ENCODE data around the gene SRD5A3.

DNA sequence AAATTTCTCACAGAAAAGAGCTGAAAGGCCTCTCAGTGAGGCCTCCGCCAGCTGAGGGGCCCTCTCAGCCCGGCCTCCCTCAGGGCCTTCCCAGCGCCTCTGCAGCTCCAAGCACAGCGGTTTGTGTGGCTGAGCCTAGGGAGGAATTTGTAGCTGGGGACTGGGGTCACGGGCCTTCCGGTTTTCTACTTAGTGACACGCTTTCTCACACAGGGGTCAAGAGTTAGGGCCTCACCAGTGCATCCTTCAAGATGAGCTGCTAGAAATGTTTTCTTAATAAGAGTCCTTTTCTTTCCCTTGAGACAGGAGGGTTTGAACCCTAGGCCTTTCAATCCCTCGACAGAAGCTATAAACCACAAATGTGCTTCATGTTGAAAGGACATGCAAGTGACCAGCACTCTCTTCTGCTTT lies 105.0 kb downstream of the CHIC2 start:
- PRO-cap = no peak

- PRO-cap = no peak
Observed at GRCh38 chr4:54059294-54059694, 5.1 kb downstream of the CHIC2 start.

DNA sequence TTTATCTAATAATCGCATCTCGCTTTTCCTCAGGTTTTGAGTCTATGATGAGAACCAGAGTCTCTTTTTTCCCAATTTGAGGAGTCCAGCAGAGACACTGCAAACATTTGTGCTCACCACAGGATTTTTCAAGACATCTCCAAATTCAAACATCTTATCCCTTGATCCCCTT lies 511 bp upstream of the CHIC2 start:
- PRO-cap = no peak

GRCh38 chr4:54085233-54085908 lies 14.6 kb upstream of the GSX2 start:
- PRO-cap = no peak

GRCh38 chr4:54227319-54227882 lies 1.7 kb upstream of the PDGFRA start:
- PRO-cap = no peak

GRCh38 chr4:54296462-54297093 lies 67.5 kb downstream of the PDGFRA start:
- PRO-cap = no peak

DNA sequence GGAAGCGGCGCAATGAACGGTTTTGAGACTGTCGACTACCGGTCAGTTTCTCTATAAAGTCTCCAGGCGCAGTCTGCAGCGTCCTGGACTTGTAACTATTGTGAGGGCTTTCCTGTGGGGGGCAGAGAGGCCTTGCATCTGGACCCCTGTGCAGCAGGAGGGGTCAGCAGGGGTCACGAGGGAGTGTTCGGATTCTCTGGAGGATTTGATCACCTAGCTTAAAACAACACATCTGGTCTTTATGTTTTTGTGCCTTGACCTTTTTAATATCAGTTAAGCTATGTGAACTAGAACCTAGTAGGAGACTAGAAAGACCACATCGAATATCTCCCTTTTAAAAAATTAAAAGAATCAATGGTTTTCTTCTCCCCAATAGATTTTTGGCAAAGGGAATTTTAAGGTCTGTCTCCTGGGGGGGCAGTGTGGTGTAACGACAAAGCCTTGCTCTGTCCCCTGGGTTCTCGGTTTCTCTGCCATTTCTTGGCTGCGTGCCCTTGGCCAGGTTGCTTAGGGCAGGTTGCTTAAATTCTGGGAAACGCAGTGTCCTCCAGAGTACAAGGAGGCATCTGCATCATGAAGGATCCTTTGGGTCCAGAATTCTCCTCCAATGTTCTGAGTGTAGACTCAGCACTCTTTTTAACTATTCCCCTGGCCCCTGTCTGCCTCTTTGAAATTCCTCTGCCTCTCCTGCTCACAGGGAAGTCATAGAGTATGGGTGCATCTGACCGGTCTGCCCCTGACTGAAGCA lies 1.9 kb downstream of the KIT start:
- PRO-cap = no peak

DNA sequence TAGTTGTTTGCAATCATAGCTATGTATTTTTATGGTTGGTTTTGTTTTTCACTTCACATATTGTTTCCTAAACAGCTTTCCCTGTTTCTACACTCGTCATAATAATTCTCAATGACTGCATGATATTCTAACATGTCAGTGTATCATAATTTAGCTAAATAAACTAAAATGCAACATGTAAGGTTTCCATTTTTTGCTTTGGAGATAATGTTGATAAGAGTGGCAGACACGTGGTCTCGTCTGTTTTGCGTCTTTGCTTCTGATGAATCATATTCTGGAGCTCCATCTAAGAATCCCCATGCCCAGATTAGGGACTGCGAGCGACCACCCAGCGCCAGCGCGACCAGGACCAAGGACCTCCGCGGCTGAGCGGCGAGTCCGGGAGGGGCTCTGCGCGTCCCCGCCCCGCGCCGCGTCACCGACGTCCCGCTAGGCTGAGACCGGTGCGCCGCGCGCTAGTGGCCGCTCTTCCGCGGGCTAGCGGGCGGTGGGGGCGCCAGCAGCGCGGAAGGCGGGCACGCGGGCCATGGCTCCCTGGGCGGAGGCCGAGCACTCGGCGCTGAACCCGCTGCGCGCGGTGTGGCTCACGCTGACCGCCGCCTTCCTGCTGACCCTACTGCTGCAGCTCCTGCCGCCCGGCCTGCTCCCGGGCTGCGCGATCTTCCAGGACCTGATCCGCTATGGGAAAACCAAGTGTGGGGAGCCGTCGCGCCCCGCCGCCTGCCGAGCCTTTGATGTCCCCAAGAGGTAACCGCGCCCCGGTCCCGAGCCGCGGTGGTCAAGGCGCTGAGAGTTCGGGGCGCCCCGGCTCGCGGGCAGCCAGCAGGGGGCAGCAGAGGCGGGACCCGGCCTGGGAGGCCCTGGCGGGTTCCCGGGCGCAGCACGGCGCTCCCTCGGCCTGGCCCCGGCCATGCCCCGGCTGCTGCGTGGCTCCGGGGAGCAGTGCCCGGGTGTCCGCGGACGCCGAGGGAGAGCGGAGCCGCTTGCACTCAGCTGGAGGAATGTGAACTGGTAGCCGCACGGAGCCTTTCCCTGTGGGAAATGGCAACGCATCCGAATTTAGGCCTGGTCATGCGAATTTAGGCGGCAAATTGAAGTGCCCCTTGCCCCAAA lies at the start of gene SRD5A3:
TSS of gene SRD5A3 (plus strand) at position 432 of the 1,113 bp plus-strand sequence.
- PRO-cap = bidirectional peak, plus-strand start at position 468 of the sequence, minus-strand start at position 371 of the sequence; bidirectional peak, plus-strand start at position 911 of the sequence, minus-strand start at position 733 of the sequence

DNA sequence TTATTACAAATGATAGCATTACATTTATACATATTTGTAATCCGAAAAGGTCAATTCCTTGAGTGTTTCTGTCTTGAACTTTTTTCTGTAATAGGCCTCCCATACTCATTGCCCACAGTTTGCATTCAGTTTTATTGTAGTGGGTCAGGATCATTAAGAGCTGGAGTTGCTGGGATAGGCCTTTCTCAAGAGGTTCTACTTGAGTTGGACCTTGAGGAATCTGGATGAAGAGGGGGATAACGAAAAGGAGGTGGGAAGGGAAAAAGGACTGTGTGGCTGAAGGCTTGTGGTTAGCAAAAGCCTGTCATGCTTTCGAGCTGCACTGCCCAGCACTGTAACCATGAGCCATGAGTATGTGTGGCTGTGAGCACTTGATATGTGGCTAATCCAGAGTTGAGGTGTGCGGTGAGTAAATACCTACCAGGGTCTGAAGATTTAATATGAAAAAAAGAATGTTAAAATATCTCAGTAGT lies 11.3 kb downstream of the TMEM165 start:
- PRO-cap = no peak

DNA sequence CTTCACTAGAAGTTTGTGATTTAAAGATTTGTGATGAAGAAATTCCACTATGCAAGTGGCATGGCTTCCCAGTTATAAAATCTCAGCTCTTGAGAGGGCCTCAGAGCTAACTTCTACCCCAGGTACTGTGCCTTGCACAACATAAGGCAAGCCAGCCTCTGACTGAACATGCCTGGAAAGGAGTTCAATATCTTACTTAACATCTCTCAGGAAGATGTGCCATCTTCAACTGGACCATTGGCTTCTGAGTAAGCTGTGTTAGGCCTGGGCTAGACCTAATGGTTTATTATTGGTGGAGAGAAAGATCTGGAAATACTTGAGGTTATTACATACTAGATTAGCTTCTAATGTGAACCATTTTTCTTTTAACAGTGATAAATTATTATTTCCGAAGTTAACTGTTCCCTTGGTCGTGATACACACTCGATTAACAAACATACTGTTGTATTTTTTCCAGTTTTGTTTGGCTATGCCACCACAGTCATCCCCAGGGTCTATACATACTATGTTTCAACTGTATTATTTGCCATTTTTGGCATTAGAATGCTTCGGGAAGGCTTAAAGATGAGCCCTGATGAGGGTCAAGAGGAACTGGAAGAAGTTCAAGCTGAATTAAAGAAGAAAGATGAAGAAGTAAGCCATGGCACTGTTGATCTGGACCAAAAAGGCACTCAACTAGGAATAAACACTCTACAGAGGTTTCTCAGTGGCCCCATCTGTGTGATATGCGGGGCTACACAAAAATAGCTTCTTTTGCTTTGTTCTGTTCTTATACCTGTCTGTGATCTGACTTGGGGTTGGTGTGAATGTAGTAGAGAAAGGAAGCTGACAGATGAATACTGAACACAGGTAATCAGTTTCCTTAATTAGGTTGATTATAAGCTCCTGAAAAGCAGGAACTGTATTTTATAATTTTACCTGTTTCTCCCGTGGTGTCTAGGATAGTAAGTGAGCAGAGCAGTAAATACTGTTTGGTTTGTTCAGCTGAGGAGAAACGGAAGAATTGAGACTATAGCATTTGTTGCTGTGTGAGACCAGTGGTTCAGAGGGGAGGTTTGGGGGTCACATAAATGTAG lies 21.2 kb downstream of the TMEM165 start:
- PRO-cap = no peak

- PRO-cap = no peak
Observed at GRCh38 chr4:55547362-55547662, 603 bp upstream of the CLOCK start.

DNA sequence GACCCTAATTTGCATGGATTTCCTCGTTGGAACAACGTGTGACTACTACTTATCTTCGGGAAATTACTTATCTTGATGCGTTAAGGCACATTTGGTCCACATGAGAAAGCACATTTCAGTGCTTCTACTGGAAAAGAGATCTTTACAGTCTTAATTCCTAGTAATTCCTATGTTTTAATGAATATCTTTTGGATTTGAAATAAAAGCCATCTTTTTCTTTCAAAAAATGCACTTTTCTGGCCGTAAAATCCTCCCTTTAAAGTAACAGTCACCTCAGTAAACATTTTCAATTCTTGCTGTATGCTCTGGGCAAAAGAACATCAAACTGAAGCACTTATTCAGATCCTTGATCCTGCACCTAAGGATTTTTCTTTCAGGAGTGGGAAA lies 947 bp upstream of the CLOCK start:
- PRO-cap = no peak

GRCh38 chr4:55619491-55619697 lies 16.7 kb downstream of the NMU start:
- PRO-cap = no peak

DNA sequence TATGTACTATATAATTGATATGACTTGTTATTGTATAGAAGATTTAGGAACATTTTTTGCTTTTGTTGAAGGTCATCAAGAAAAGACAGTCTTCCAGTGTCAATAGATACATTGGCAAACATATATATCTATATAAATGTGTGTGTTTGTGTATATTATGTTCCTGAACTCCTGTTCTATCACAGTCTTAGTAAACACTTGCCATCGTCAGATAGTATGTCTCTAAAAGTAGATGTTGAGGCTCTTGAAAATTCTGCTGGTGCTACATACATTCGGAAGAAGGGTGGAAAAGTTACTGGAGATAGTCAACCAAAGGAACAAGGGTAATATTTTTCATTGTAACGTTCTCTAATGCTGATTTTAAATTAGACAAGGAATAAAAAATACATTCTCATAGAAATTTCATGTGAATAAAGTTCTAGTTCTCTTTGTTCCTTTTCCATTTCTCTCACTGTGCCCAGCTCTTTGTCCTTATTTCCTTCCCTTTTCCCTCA lies 14.3 kb upstream of the ARL9 start:
- PRO-cap = no peak

DNA sequence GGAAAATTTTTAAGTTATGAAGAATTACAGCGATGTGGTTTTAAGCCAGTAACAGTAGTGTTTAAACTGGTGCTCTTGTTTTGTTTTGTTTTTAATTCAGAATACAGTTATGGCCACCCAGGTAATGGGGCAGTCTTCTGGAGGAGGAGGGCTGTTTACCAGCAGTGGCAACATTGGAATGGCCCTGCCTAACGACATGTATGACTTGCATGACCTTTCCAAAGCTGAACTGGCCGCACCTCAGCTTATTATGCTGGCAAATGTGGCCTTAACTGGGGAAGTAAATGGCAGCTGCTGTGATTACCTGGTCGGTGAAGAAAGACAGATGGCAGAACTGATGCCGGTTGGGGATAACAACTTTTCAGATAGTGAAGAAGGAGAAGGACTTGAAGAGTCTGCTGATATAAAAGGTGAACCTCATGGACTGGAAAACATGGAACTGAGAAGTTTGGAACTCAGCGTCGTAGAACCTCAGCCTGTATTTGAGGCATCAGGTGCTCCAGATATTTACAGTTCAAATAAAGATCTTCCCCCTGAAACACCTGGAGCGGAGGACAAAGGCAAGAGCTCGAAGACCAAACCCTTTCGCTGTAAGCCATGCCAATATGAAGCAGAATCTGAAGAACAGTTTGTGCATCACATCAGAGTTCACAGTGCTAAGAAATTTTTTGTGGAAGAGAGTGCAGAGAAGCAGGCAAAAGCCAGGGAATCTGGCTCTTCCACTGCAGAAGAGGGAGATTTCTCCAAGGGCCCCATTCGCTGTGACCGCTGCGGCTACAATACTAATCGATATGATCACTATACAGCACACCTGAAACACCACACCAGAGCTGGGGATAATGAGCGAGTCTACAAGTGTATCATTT lies 3.1 kb downstream of the REST start:
- PRO-cap = no peak

GRCh38 chr4:56932589-56933185 lies 25.0 kb downstream of the REST start:
- PRO-cap = no peak

DNA sequence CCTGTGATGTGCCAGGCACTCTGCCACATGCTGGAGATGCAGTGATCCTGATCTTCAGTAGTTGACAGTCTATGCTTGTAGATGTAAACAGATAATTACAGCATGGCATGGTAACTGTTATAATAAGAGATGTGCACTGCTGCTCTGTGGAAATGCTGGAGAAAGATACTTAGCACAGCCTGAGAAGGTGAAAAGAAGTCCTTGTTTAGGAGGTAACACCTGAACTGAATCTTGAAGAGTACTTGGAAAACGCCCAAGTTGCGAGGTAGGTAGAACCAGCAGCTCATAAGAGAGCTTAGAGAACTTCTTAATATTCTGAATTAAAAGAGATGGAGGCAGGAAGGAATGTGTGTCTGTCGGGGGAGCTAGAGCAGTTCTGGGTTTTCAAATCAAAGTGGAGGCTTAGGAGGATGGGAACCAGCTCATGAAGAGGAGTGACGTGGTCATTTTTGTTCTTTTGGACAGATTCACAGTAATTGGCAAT lies 29.9 kb downstream of the POLR2B start:
- PRO-cap = no peak

GRCh38 chr4:57010332-57010988 lies 31.8 kb downstream of the POLR2B start:
- PRO-cap = no peak

DNA sequence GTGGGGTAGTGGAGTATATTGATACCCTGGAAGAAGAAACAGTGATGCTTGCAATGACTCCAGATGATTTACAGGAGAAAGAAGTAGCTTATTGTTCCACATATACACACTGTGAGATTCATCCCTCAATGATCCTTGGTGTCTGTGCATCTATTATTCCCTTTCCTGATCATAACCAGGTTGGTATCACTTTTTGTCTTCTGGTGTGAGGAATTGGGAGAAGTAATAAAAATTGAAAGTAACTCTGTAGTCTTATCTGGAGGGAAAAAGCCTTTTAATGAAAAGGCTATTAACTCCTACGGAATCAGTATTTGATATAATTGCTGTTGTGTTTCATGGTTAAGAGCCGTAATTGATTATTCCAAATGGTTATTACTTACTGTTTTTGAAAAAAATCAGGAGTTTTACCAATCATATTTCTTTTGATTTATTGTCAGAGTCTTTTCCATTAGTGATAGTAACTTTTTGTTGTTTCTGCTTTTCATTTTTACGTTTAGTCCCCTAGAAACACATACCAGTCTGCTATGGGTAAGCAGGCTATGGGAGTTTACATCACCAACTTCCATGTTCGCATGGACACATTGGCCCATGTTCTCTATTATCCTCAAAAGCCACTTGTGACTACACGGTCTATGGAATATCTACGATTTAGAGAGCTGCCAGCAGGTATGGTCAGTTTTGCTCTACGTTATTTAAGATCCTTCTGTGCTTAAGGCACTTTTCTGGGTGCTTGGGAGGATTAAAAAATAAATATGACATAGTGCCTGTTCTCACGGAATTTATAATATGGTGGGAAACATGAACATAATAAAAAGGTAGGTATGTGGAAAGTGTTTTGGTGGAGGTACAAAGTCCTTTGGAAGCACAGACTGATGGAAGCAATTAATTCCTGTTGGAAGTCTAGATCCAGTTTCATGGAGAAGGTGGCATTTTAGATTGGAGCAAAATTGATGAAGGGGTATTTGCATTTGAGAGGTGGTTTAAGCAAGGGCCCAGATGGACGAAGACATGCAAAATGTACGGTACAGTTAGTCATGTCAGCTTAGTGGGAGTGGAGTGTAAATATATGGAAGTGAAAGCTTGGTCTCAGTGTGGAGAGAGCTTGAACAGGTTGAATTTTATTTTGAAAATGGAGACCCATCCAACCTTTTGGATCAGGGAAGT lies 38.7 kb downstream of the POLR2B start:
- PRO-cap = no peak

DNA sequence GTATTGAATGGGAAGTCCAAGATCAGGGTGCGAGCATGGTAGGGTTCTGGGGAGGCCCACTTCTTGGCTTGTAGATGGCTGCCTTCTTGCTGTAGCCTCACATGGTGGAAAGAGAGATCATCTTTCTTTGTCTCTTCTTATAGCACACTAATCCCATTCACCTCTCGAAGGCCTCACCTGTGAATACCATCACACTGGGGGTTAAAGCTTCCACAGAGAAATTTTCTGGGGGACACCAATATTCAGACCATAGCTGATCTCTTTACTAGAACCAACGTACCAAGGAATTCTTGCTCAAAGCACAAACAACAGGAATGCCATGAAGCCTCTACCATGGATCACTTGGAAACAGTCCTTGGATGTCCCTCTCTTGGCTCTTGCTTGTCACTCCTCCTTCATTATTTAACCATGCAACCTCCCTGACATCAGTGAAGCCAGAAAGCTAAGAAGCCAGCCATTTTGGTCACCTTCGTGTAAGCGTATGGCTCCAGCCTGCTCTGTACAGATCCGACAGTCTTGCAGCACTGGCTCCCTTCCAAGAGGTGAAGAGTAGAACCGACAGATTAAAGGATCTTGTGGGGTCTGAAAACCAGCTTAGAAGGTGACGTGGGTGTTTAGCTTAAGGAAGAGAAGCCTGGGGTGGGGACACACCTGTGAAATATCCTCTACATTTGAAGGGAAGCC lies 34.0 kb downstream of the IGFBP7 start:
- PRO-cap = no peak

Measured in left cardiac atrium (tissue), 1 donor.